ENCODE results near the genes MBOAT2, ADAM17 and GRHL1.

- RRBS, result 4% methylated on average over 44 of the region's 104 CpGs
Observed at GRCh38 chr2:9003515-9004249, at the start of gene MBOAT2. MBOAT2 (minus strand) TSS chr2:9003684.

DNA sequence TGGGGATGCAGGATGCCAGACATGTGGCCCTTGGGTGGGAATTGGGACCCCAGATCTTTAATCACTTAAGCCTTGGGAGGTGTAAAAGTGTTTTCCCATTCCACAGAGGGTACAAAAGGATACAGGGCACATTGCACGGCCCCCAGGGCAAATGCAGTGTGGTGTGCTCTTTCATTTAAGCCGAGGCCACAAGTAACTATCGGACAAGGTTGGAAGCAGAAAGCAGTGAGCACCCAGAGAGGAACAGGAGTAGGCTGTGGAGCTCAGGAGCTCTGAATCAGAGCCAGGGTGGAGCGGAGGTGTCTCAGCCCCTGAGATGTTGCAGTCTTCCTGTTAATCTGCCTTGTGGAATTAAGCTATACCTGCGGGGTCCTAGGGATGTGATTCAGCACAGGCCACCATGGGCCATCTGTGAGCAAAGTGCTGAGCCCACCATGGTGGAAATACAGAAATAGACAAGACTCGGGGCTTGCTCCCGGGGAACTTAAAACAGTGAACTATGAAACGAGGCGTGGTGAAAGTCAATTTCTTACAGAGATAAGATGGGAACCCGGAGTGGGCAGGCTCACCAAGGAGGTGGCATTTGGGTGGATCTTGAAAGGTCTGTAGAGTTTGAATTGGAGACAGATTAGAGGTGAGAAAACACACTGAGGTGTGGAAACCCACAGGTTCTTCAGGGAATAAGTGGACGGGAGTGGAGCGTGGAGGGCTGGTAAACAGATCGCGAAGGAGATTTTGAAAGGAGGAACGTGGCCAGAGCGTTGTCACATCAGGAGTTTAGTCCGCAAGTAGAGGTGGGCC is 44.0 kb downstream of the ASAP2 start:
- RRBS, result 64% methylated on average over 3 of the region's 17 CpGs

DNA sequence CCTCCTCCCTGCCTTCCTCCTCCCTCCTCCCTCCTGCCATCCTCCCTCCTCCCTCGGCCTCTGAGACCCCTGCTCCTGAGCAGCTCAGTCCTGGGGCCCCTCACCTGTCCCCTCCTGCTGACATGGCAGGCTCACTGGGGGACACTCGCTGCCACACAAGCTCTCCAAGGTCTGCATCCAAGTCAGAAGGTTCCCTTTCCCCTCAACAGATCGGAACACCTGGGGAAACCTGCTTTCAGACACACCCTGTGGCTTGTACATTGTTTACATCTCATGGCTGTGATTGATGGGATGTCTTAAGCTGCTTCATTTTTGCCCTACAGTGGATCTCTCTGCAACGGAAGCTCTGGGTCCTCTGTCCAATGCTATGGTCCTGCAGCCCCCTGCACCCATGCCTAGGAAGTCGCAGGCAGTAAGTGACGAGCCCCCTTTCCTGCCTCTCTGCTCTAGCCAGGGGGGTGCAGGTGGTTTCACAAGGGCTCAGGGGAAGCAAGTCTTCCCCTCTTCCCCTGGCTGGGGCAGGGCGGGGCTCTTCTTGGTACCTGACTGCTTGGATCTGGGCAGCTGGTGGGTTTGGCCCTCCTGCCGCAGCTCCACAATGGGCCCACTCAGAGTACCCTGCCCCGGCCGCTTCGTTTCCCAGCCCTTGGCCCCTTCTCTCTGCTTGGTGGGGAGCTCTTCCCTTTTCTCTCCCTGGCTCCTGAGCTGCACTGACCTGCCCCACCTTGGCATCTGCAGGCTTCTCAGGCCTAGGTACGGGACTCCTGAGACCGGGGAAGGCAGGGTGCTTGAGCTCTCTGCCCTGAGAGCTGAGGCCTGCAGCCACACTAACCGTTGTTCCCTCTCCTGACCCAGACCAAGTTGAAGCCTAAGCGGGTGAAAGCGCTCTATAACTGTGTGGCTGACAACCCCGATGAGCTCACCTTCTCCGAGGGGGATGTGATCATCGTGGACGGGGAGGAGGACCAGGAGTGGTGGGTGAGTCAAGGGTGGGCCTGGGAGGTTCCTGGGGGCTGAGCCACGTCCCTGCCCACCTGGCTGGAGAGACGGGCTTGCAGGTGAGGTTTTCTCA is 22.6 kb downstream of the ITGB1BP1 start:
- RRBS, result no CpG with 5 or more reads among the region's 22 CpGs

DNA sequence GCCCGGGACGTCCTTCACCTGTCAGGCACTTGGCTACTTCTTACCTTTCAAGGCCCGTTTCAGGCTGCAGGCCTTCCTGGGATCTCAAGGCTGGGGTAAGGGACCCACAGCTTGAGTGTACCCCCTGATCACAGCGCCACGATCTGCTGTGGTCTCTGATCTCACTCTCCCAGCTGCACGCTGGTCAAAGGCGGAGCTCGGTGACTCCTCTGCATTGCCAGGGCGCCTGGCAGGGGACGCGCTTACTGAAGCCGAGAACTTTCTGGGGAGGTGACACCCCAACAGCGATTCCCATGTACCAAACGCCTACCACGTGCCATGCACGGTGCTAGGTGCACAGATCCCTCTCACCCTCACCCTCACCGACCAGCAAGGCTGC is 904 bp downstream of the ITGB1BP1 start:
- RRBS, result 94% methylated on average over 1 of the region's 17 CpGs

- RRBS, result no CpG with 5 or more reads among the region's 6 CpGs
Observed at GRCh38 chr2:9476267-9476760, 2.0 kb downstream of the IAH1 start.

GRCh38 chr2:9548248-9549055 is 7.2 kb downstream of the ADAM17 start:
- RRBS, result no CpG with 5 or more reads among the region's 4 CpGs

GRCh38 chr2:9555614-9556306 is at the start of gene ADAM17:
ADAM17 (minus strand) TSS chr2:9555830.
- RRBS, result 3% methylated on average over 21 of the region's 66 CpGs

DNA sequence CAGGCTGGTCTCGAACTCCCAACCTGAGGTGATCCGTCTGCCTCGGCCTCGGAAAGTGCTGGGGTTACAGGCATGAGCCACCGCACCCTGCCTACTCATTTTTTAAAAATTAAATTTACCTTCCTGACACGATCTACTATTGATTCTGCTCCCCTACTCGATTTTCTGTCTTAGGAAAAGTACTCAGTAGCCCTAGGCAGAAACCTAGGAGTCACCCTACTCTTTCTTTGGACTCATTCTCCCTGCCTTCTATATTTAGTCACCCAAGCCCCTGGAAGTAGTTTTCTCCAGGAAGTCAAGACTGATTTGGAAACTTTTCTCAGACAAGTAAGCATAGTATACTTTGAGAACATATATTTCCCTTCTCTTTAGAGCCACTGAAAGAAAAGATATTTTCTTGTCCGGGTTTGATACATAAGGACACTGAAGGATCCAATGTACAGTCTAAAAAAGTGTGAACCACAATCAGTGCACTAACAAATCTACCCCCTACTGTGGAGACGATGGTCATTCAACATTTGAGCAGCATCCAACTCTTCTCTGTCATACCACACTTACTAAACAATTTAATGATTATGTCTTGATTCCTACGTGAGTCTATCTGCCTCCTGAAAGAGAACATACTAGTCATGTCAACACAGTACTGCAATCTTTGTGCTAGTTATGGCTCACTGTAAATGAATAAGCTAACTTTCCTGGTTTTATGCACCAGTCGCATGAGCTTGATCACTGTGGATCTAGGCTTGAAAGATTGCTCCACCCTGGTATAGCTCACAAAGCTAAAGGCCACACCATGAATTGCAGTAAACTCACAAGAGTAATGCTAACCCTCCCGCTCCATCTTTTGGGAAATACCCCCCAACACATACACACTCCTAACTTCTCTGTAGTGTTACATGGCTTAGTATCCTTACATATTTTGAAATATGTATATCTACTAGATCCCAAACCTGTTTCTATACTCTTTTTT is 19.8 kb downstream of the YWHAQ start:
- RRBS, result no CpG with 5 or more reads among the region's 12 CpGs

DNA sequence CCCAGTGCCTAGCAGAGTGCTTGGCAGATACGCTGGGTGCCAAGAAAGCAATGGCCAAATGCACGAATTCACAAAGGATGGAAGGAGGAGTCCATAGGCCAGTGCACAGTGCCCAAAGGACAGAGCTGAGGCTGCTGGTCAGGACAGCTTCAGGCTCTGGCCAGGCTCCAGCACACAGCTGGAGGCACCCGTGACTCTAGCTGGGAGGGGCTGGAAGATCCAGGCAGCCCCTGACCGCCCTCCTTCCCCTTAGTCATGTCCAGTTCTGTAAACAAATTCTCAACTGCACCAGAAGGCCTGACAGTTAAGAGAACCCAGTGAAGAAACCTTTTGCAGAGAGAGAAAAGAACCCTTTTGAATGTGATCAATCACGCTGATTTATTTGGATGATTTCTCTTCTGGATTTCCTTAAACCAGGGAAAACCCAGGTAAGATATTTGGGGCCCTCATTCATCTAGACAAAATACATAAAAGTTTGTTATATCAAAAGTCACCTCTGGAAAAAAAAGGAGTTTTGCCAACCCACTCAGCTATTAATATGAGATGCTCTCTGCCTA is 7.8 kb upstream of the YWHAQ start:
- RRBS, result no CpG with 5 or more reads among the region's 5 CpGs

DNA sequence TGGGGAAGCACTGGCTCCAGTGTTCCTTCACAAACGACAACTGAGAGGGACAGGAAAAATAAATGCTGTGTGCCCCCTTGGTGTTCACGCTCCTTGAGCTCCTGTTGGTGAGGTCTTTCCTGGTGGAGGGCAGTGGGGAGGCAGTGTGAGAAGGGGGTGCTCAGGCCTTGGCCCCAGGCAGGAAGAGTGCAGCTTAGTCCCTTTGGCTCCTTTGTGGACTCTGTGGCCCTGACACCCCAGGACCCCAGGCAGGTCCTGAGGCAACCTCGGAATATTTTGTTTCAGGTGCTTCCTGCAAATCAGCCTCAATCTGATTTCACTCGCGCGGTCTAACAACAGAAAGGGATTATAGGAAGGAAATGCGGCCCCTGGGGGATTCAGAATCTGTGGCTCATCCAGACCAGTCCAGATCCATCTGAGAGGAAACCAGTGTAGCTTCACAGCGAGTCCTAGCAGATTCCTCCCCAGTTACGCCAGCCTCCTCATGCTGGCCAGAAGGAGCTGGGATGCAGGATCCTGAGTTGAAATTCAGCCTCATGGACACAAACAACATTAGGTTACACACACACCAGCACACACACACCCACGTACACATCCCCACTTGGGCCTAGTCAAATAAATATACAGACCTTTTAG is 59.4 kb upstream of the YWHAQ start:
- RRBS, result no CpG with 5 or more reads among the region's 10 CpGs

DNA sequence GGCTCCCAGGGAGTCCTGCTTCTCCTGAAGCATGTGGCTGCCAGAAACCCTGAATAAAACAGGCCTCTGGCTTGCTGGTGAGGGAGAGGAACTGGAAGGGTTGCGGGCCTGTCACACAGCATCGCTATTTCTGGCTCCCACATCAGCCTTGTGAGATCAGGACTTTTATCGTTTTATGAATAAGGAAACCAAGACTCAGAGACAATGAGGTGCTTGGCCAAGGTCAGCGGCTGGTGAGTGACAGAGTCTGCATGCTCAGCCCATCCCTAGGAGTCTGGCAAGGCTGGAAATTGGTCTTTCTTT is 104.5 kb upstream of the TAF1B start:
- RRBS, result no CpG with 5 or more reads among the region's 4 CpGs

GRCh38 chr2:9767705-9768692 is 75.3 kb upstream of the TAF1B start:
- RRBS, result no CpG with 5 or more reads among the region's 27 CpGs

- RRBS, result no CpG with 5 or more reads among the region's 18 CpGs
Observed at GRCh38 chr2:9769102-9769839, 74.0 kb upstream of the TAF1B start.

- RRBS, result no CpG with 5 or more reads among the region's 18 CpGs
Observed at GRCh38 chr2:9819933-9820533, 23.2 kb upstream of the TAF1B start.

DNA sequence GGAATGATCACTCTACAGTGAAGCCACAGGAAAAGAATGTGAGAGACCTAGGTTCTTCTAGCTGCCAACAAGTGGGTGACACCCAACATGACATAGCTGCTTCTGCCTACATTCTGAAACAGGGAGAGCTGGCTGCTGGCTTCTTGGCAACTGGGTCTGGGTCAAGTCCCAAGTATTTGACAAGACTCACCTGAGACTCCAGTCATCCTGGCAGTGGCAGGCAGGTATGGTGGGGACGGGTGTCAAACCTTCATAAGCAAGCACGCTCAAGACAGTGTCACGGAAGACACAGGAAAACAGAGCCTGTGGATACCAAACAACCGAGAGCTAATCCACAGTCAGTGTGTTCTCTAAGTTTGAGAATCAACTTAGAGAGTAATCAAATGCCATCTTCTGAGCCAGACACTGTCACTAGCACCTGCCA is 7.0 kb upstream of the GRHL1 start:
- RRBS, result no CpG with 5 or more reads among the region's 4 CpGs

- RRBS, result 4% methylated on average over 89 of the region's 172 CpGs
Observed at GRCh38 chr2:9950675-9951875, at the start of gene GRHL1. GRHL1 (plus strand) TSS chr2:9951693.

GRCh38 chr2:9982379-9982705 is 30.8 kb downstream of the GRHL1 start:
- RRBS, result no CpG with 5 or more reads among the region's 6 CpGs

DNA sequence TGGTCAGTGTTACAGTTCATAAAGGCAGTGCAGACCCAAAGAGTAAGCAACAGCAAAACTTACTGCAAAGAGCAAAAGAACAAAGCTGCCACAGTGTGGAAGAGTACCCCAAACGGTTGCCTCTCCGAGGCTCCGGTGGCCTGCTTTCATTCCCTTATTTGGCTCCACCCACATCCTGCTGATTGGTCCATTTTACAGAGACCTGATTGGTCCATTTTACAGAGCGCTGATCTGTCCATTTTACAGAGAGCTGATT is 37.6 kb upstream of the KLF11 start:
- RRBS, result no CpG with 5 or more reads among the region's 4 CpGs

- RRBS, result 2% methylated on average over 21 of the region's 41 CpGs
Observed at GRCh38 chr2:10122062-10122432, 492 bp upstream of the RRM2 start.

- RRBS, result no CpG with 5 or more reads among the region's 17 CpGs
Observed at GRCh38 chr2:10344025-10344501, 41.4 kb downstream of the HPCAL1 start.

Data from GM06990 (cell line).